Colonic mucosa (tissue), 1 donor: ENCODE measurements around the gene PIAS4.

DNA sequence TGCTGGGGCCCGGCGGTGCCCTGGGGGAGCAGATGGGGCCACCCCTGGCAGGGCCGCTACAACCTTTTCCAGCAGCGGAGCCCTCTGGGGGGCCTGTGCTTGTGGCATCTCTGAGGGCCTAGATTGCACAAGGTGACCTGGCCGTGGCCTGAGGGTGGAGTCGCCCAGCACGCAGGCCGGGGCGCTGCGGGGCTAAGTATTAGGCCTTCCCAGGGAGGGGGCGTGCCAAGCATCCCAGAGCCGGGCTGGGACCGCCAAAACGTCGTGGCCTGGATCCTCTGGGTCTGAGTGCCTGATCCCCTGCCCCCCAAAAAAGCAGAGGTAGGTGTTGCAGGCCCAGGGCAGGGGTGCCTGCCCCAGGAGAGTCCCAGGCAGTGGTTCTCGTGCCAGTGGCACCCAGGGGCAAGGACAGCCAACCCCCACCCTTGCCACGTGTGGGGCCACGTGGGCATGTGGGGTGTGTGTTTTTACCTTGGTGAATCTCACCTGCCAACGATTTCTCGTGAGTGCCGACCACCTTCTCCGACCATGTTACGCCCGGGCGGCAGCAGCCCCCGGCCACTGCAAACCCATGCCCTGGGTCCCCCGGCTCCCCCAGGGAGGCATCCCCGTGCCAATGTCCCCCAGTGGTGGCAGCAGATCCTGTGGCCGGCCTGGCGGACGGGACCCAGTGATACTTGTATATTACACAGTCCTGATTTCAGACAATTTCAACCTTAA lies 12.6 kb upstream of the GNA15 start:
- PRO-cap, result unidirectional peak, plus-strand start at position 495 of the sequence

GRCh38 chr19:3189490-3190121 lies 3.9 kb downstream of the NCLN start:
- PRO-cap, result no peak

DNA sequence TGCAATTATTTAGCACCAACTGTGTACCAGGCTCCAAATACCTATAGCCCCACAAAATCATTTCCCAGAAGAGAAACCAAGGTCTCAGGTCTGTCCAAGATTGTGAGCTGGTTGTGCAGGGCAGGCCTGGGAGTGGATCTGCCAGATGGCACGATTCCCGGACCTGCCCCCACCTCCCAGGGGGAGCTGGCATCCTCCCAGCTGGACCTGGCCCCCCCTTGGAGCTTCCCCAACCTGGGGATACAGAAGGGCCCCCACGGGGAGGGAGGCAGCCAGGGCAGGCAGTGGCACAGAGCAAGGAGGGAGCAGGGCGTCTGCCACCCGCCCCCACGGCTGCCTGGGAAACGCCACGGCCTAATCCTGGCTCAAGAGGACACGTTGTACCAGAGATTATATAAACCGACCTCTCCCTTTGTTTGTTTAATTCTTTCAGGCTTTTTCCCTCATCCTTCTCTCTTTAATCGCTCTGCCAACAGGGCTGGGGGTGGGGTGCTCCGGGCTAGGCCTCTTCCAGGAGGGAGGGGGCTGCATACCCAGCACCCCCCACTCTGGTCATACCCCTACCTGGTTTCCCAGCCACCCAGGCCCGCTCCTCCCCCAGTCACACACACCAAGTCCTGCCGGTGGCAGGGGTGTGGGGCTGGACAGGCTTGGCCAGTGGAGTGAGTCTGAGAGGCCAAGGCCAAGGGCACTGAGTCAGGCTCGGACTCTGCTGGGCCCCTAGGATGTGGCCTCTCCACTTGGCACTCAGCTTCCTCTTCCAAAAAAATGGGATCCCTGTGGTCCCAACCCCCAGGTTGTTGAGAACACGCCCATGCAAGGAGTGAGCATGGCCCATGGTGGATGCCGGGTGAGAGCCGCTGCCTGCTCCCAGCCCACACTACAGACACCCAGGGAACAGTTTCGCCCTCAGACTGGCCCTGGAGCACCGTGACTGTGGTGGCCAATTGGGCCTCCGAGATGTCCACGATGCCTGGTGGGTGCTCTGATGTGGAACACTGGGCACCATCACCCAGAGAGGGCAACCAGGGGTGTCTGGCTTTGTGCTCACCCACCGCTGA lies 29.5 kb upstream of the NFIC start:
- PRO-cap, result unidirectional peak, minus-strand start at position 316 of the sequence; bidirectional peak, plus-strand start at position 423 of the sequence, minus-strand start at position 316 of the sequence

- PRO-cap, result no peak
Measured at GRCh38 chr19:3459279-3460081, 20.8 kb downstream of the SMIM24 start.

- PRO-cap, result unidirectional peak, minus-strand start at chr19:3507252
Measured at GRCh38 chr19:3506556-3507332, 633 bp downstream of the FZR1 start.

GRCh38 chr19:3507333-3507866 lies 1.3 kb downstream of the FZR1 start:
- PRO-cap, result bidirectional peak, plus-strand start at chr19:3507620, minus-strand start at chr19:3507520

- PRO-cap, result no peak
Measured at GRCh38 chr19:3529671-3530899, 8.9 kb upstream of the TEKTIP1 start.

- PRO-cap, result no peak
Measured at GRCh38 chr19:3531639-3532856, 6.9 kb upstream of the TEKTIP1 start.

GRCh38 chr19:3575968-3576692 lies 3.4 kb downstream of the HMG20B start:
- PRO-cap, result no peak

- PRO-cap, result unidirectional peak, minus-strand start at chr19:3608727
Measured at GRCh38 chr19:3608085-3609115, 1.7 kb upstream of the TBXA2R start.

DNA sequence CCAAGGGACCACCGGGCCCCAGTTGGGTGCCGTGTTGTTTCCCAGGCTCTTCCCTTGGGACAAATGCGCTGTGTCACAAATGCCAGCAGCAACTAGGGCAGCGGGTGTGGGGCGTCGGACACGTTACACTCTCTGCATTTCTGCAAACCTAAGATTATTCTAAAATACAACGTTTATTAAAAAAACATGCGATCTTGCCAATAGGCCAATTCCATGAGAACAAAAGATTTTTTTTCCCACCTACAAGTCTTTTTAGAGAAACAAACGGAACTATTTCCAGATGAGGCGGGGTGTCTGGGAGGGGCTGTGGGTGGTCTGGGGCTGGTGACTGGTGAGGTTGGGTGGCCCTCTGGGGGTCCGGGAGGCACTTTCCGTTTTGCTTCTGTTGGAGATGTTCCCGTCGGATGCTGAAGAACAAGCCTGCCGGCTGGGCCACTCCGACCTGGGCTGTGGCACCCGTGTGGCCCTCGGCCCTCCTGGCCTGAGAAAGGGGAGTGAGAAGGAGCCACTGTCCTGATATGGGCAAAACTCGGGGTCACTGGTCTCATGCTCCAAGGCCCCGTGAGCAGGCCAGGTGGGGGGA lies 3.9 kb upstream of the TBXA2R start:
- PRO-cap, result no peak

- PRO-cap, result no peak
Measured at GRCh38 chr19:3657929-3658315, 31.3 kb upstream of the CACTIN start.

- PRO-cap, result no peak
Measured at GRCh38 chr19:3927135-3927404, 5.8 kb upstream of the NMRK2 start.

GRCh38 chr19:3959375-3960220 lies 11.3 kb downstream of the DAPK3 start:
- PRO-cap, result no peak

GRCh38 chr19:3970246-3970988 lies 482 bp downstream of the DAPK3 start:
- PRO-cap, result no peak

DNA sequence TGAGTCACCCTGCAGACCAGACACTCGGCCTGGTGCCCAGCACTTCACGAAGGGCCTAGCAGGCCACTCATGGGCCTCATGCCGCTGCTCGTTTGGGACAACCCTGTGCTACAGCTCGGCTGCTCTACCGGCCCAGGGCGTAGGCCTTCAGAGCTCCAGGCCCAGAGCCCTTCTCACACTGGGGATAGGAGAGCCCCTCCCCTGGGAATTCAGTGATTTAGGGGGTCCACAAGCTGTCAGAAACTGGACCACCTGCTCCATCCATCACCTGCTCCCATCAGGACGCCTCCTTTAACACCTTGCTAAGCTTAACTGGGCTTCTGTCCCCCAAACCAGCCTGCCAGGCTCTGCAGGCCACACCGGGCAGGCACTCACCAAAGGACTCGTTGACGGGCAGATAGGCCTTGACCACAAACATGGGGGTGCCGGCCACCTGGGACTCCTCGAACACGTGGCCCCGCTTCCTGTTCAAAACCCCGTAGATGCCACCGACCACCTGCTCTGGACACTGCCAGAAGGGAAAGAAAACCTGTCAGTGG lies 6.0 kb upstream of the DAPK3 start:
- PRO-cap, result no peak

- PRO-cap, result unidirectional peak, plus-strand start at chr19:4007300; bidirectional peak, plus-strand start at chr19:4007758, minus-strand start at chr19:4007489
Measured at GRCh38 chr19:4006901-4007865, at the start of gene PIAS4. Gene PIAS4, plus strand, starts transcription at chr19:4007736.

DNA sequence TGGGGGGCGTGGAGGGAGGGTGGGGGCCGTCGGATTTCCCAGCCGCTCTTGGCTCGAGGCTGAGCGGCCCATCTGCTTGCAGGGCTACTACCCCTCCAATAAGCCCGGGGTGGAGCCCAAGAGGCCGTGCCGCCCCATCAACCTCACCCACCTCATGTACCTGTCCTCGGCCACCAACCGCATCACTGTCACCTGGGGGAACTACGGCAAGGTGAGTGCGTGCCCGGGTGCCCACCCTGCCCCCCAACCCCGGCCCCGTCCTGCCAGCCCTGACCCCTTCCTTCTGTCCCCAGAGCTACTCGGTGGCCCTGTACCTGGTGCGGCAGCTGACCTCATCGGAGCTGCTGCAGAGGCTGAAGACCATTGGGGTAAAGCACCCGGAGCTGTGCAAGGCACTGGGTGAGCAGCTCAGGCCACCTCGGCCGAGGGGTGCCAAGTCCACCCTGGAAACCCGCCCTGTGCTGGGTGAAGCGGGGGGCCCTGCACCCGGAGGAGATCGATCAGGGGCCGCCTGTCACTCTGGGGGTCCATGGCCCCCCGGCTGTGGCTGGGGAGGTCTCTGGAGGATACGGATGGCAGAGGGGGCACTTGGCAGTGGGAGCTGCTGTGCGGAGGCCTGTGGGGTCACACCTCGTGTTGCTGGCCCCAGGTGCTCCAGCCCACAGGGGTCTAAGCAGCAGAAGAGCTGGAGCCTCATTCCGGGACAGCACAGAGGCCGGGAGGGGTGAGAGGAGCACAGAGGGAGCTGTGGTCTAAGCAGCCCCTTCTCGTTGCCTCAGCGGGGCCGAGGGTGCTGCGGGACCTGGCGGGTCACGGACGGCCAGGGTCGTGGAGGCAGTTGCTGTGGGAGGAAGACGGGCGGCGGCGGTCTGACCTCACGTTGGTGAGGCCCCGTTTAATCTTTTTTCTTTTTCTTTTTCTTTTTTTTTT lies 21.4 kb downstream of the PIAS4 start:
- PRO-cap, result no peak

- PRO-cap, result no peak
Measured at GRCh38 chr19:4037820-4038390, 28.8 kb downstream of the ZBTB7A start.

DNA sequence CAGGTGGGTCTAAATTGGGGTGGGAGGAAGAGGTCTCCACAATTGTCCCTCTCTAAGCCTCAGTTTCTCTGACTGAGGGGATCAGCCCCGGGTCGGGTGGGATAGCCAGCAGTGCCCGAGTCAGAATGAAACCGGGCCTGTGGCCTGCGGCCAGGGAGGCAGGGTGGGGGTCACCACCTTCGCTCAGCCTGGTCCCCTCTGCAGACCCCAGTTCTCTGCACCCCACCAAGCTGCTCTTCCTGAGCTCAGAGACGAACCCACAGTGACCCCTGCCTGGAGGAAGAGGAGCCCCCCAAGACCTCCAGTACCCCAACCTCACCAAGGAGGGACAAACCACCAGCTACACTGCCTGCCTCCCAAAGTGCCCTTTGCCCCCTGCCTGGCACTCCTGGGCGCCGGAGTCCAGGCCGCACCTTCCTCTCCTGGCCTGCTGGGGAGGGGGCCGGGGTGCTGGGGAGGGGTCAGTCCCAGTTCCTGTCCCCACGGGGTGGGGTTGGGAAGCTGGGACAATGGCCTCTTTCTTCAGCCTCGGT lies 14.6 kb downstream of the ZBTB7A start:
- PRO-cap, result bidirectional peak, plus-strand start outside the sequence, minus-strand start at position 363 of the sequence